ENCODE results near the gene ZIC2.

DNA sequence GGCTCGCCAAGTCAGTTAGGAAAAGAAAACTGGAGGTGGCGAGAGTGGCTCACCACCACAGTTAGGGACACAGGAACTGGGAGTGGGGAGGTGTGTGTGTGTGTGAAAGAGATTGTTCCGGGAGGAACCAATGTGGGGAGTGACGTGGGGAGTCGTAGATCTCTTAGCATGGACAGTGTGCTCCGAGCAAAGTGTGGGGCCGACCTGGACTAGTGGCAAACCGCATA is 8.6 kb upstream of the SLC15A1 start:
- PRO-cap, 6 experiments, result no peak in any of the 6 experiments
- RAMPAGE, long total RNA, 2 experiments, result no peak in any of the 2 experiments
- RRBS, result no CpG with 5 or more reads among the region's 8 CpGs

- PRO-cap, 6 experiments, result peak in 2 of 6 experiments; most common plus-strand start chr13:98928442 (in 2)
- RAMPAGE, long total RNA, 2 experiments, result no peak in any of the 2 experiments
- RRBS, result no CpG with 5 or more reads among the region's 1 CpG
Observed at GRCh38 chr13:98928232-98928613, 49.6 kb downstream of the DOCK9 start.

- PRO-cap, 6 experiments, result no peak in any of the 6 experiments
- RAMPAGE, long total RNA, 2 experiments, result no peak in any of the 2 experiments
- RRBS, result no CpG with 5 or more reads among the region's 2 CpGs
Observed at GRCh38 chr13:98992539-98992867, 14.6 kb upstream of the DOCK9 start.

GRCh38 chr13:99002024-99002742 is 24.3 kb upstream of the DOCK9 start:
- PRO-cap, 6 experiments, result no peak in any of the 6 experiments
- RAMPAGE, long total RNA, 2 experiments, result no peak in any of the 2 experiments
- RRBS, result no CpG with 5 or more reads among the region's 6 CpGs

DNA sequence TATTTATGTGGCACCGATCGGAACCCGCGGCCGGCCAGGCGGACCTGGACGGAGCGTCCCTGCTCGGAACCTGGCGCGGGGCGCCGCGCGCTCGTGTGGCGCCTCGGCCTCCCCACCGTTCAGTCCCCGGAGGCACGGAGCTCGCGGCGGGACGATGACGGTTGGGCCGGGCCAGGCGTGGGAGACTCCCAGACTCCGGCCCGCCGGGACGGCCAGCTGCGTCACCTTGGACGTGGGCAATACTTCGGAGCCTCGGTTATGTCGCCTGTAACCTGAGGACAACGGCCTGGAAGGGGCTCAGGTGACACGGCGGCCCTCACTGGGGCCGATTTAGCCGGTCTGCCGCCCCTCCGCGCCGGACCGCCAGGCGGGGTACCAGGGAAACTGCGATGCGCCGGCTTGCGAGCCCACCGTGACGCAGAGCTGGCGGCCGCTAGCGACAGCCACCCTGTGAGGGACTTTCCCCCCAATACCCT is 109.3 kb upstream of the DOCK9 start:
- PRO-cap, 6 experiments, result no peak in any of the 6 experiments
- RAMPAGE, long total RNA, 2 experiments, result no peak in any of the 2 experiments
- RRBS, result 1% methylated on average over 29 of the region's 57 CpGs

DNA sequence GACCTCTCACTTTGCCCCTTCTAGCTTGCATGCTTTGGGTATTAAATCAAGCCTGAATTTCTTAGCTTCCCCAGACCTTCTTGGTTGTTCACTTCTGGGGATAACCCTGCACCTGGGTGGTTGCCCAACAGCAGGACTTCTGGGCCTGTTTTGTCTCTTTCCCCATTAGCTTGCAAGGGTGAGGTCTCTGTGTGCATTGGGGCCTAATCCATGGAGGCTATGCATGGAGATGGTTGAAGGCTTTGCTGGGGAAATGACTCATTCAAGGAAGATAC is 34.8 kb upstream of the UBAC2 start:
- PRO-cap, 6 experiments, result peak in 2 of 6 experiments; most common minus-strand start position 152 of the sequence (in 2)
- RAMPAGE, long total RNA, 2 experiments, result no peak in any of the 2 experiments

DNA sequence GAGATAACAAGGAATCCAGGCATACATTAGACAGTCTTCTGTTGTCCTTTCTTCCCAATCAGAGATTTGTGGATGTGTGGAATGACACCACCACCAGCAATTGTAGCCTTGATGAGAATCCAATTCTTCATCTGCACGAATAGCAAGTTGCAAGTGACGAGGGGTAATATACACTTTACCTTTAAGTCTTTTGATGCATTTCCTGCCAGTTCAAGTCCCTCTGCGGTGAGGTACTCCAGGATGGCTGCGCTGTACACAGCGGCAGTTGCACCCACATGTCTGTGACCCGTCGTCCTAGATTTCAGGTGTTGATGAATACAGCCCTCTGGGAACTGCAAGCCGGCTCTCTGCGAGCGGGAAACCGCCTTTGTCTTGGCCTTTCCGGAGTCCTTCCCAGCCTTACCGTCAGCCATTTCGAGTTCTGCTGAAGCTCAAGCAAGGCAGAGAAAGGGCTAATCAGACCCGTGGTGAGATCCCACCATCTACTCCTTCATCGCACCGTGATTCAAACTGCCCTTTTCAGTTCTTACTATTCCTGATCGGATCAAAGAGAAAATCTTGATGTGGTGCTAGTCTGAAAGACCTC is 14.8 kb downstream of the UBAC2 start:
- PRO-cap, 6 experiments, result peak in 2 of 6 experiments; most common plus-strand start position 413 of the sequence (in 2); most common minus-strand start position 281 of the sequence (in 1)
- RAMPAGE, long total RNA, 2 experiments, result no peak in any of the 2 experiments
- RRBS, result no CpG with 5 or more reads among the region's 18 CpGs

GRCh38 chr13:99217749-99218331 is 17.2 kb downstream of the UBAC2 start:
- PRO-cap, 6 experiments, result no peak in any of the 6 experiments
- RAMPAGE, long total RNA, 2 experiments, result no peak in any of the 2 experiments
- RRBS, result no CpG with 5 or more reads among the region's 9 CpGs

GRCh38 chr13:99254713-99255942 is 3.1 kb downstream of the GPR18 start:
- PRO-cap, 6 experiments, result peak in 1 of 6 experiments; most common minus-strand start chr13:99255908 (in 1)
- RAMPAGE, long total RNA, 2 experiments, result no peak in any of the 2 experiments
- RRBS, result no CpG with 5 or more reads among the region's 27 CpGs

- PRO-cap, 6 experiments, result no peak in any of the 6 experiments
- RAMPAGE, long total RNA, 2 experiments, result no peak in any of the 2 experiments
- RRBS, result no CpG with 5 or more reads among the region's 12 CpGs
Observed at GRCh38 chr13:99295674-99296239, 11.4 kb downstream of the GPR183 start.

DNA sequence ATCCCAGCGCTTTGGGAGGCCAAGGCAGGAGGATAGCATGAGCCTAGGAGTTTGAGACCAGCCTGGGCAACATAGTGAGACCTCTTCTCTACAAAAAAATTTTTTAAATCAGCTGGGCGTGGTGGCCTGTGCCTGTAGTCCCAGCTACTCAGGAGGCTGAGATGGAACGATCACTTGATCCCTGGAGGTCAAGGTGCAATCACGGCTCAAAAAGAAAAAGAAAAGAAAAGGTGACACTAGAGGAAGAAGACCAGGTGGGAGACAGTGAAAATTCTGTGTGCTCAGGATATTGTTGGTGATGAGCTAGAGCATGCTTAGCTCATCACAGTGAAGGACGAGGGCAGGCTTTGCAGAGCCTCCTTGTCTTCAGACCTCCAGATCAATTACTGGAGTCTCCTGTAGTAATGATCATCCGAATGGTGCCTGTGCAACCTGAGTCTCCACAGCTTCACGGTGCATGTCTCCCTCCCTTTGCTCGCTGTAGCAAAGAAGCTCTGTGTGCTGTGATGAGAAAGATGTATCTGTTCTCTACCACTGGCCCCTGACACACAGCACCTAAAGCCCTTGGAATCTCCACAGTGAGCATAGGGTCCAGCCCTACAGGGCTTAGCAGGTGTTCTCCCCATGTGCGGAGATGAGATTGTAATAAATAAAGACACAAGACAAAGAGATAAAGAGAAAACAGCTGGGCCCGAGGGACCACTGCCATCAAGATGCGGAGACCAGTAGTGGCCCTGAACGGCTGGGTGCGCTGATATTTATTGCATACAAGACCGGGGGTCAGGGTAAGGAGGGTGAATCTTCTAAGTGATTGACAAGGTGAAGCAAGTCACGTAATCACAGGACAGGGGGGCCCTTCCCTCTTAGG is 41.8 kb upstream of the GPR183 start:
- PRO-cap, 6 experiments, result no peak in any of the 6 experiments
- RAMPAGE, long total RNA, 2 experiments, result no peak in any of the 2 experiments
- RRBS, result no CpG with 5 or more reads among the region's 15 CpGs

DNA sequence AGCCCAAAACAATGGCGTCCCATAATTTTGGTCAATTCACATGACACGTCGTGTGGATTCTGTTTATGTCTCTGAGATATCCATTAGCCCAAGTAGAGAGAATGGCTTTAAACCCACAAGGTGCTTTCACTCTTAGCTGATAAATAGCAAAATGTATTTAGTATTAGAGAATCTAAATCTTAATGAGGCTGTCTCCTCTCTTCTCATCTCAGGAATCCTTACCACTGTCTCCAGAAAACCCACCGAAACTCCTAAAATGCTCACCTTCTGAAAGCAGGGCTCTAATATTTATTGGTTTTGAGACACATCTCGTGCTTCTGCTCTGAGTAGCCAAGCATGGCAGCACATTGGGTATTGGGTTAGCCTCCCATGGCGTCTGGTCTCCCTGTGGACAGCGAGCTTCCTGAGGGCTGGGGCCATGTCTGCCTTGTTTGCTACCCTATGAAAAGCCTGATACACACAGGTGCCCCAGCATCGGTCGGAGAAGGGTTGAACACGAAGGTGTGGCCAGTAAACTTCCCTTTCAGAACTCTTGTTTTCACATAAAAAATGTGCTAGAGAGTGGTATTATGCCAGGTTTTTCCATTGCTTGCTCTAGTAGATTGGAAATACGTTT is 67.3 kb upstream of the GPR183 start:
- PRO-cap, 6 experiments, result no peak in any of the 6 experiments
- RAMPAGE, long total RNA, 2 experiments, result no peak in any of the 2 experiments
- RRBS, result no CpG with 5 or more reads among the region's 11 CpGs

DNA sequence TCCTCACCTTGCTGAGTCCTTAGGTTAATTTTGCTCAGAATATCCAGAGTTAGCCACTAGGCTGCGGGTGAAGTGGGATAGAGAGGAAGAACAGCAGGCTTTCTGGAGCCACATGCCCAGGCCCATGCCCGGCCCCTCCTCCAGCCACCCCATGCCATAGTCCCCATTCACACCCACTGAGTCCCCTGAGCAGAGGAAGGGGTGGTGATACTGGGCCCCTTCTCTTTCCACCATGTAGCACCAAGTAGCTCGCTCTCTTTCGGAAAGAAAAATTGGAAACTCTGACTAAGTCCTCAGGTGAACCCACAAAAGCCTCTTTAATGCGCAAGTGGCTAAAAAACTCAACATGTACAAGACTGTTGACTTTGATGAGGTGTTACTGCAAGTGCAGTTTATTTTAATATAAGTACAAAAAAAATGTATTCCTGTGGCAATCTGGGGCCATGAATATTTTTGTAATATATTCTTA is 76.8 kb upstream of the GPR183 start:
- PRO-cap, 6 experiments, result no peak in any of the 6 experiments
- RAMPAGE, long total RNA, 2 experiments, result no peak in any of the 2 experiments
- RRBS, result no CpG with 5 or more reads among the region's 5 CpGs

GRCh38 chr13:99422249-99422770 is 79.0 kb upstream of the TM9SF2 start:
- PRO-cap, 6 experiments, result no peak in any of the 6 experiments
- RAMPAGE, long total RNA, 2 experiments, result no peak in any of the 2 experiments
- RRBS, result no CpG with 5 or more reads among the region's 8 CpGs

DNA sequence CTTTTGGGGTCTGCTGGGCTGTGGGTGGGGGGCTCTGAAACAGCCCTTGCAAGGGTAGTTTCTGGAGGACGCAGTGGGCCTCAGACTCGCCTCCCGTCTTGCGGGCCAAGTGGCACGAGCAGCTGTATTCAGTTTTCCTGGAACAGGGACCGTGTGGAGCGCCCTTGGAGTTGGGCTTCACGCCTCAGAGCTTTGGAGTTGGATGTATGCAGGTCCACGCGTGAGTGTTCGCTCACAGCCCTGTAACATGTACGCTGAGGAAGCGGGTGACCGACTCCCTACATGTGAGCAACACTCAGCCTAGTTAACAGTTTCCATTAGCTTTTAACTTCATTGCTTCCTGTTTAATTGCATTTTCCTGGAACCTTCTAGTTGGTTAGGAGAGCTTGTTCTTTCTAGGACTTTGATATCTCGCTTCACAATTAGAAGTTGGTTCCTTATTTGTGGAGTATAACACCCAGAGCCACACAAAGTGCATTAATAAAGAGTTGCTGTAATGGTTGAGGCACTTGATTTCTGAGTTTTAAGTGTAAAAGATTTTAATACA is 710 bp downstream of the TM9SF2 start:
- PRO-cap, 6 experiments, result peak in 1 of 6 experiments; most common minus-strand start position 297 of the sequence (in 1)
- RAMPAGE, long total RNA, 2 experiments, result no peak in any of the 2 experiments
- RRBS, result no CpG with 5 or more reads among the region's 15 CpGs

- PRO-cap, 6 experiments, result no peak in any of the 6 experiments
- RAMPAGE, long total RNA, 2 experiments, result no peak in any of the 2 experiments
- RRBS, result no CpG with 5 or more reads among the region's 8 CpGs
Observed at GRCh38 chr13:99542681-99543464, 41.6 kb downstream of the TM9SF2 start.

- PRO-cap, 6 experiments, result peak in 3 of 6 experiments; most common plus-strand start chr13:99658340 (in 2); most common minus-strand start chr13:99658269 (in 2)
- RAMPAGE, long total RNA, 2 experiments, result no peak in any of the 2 experiments
- RRBS, result 2% methylated on average over 13 of the region's 56 CpGs
Observed at GRCh38 chr13:99657693-99659033, 51.7 kb downstream of the CLYBL start.

- PRO-cap, 6 experiments, result no peak in any of the 6 experiments
- RAMPAGE, long total RNA, 2 experiments, result no peak in any of the 2 experiments
- RRBS, result under 1% methylated on average over 20 of the region's 50 CpGs
Observed at GRCh38 chr13:99981683-99982068, at the start of gene ZIC2. TSS of gene ZIC2 (plus strand) at chr13:99981784.

- PRO-cap, 6 experiments, result no peak in any of the 6 experiments
- RAMPAGE, long total RNA, 2 experiments, result no peak in any of the 2 experiments
- RRBS, result no CpG with 5 or more reads among the region's 21 CpGs
Observed at GRCh38 chr13:99987602-99988343, 6.2 kb downstream of the ZIC2 start.

- PRO-cap, 6 experiments, result no peak in any of the 6 experiments
- RAMPAGE, long total RNA, 2 experiments, result no peak in any of the 2 experiments
- RRBS, result 19% methylated on average over 2 of the region's 44 CpGs
Observed at GRCh38 chr13:99990056-99990999, 8.7 kb downstream of the ZIC2 start.